Zone of skin (tissue), 1 donor: Measurements from ENCODE around the genes SACS and USP12.

- RRBS: under 1% methylated on average over 21 of the region's 95 CpGs
Measured at GRCh38 chr13:23159518-23160667, 20.9 kb upstream of the SGCG start.

GRCh38 chr13:23374725-23375693 is 58.5 kb downstream of the SACS start:
- RRBS: under 1% methylated on average over 60 of the region's 109 CpGs

GRCh38 chr13:23432960-23433909 is at the start of gene SACS:
SACS (minus strand) TSS chr13:23433702.
- RRBS: no CpG with 5 or more reads among the region's 27 CpGs

- RRBS: 25% methylated on average over 2 of the region's 47 CpGs
Measured at GRCh38 chr13:23695701-23696486, 125.7 kb downstream of the TNFRSF19 start.

- RRBS: 65% methylated on average over 8 of the region's 16 CpGs
Measured at GRCh38 chr13:23946095-23946325, 56.8 kb upstream of the MIPEP start.

GRCh38 chr13:24038708-24039384 is 121.7 kb upstream of the SPATA13 start:
- RRBS: no CpG with 5 or more reads among the region's 5 CpGs

DNA sequence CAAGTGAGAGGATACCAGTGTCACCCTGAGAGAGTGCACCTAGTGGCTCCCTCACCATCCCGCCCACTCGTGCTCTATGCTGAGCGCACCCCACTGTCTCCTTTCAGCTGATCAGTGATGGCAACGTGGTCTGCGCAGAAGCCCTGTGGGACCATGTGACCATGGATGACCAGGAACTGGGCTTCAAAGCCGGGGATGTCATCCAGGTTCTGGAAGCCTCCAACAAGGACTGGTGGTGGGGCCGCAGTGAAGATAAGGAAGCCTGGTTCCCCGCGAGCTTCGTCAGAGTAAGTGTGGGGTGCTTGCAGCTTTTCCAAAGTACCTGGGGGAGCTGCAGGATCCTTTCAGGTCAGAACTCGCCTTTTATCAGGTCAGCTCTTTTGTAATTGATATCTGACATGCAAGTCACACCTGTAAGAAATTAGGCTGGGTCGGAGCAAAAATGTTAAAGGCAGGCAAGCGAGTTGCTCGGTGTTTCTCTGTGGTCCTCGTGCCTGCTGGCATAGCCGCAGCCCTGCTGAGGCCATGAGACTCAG is 23.2 kb upstream of the C1QTNF9 start:
- RRBS: no CpG with 5 or more reads among the region's 16 CpGs

- RRBS: no CpG with 5 or more reads among the region's 4 CpGs
Measured at GRCh38 chr13:24439937-24440198, 72.7 kb downstream of the PARP4 start.

- RRBS: no CpG with 5 or more reads among the region's 5 CpGs
Measured at GRCh38 chr13:24580516-24580880, 67.9 kb upstream of the PARP4 start.

DNA sequence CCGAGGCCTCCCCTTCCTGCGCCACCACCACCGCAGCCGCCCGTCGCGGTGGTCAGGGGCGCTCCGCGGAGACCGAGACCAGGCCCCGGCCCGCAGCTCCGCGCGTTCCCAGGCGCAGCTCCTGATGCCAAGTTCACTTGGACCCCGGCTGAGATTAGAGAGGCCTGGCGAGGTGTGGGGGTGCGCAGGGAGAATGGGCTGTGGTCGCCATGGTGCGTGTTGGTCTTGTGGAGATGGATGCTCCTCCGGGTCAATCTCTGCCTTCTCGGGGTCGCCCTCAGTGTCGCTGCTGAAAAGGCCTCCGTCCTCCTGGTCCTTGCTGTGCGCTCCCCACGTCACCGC is 17.9 kb upstream of the RNF17 start:
- RRBS: 16% methylated on average over 20 of the region's 30 CpGs

DNA sequence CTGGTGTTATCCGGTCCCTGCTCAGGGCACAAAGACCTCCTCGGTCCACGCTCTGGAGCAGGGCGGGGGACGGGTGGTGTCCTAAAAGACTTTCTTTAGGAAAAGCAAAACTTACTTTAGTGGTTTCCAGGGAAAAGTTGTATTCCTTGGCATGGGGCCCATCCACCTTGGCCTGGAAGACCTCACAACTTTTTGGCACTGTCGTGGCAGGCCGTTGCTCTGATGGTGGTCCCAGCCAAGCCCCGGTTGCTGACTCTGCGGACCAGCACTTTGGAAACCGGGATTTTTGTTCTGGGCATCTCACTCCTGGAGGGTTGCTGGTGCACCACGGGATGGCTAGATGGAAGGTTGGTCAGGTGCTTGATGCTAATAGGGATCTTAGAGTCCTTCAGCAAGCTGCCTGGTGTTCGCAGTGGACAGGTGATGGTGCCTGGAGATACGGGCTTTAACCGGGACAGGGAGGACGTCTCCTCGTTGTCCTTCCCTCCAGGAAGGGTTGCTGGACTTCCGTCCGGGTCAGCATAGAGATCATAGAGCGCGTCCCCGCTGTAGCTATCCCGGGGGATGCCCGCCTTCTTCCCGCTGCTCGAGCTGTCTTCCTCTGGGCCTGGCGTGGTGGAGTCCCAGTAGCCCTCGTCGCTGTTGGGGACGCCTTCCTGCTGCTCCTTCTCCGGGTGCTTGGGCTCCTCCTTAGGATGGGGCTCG is 2.5 kb downstream of the AMER2 start:
- RRBS: 93% methylated on average over 16 of the region's 31 CpGs

- RRBS: no CpG with 5 or more reads among the region's 8 CpGs
Measured at GRCh38 chr13:25906211-25906825, 145.5 kb downstream of the SHISA2 start.

- RRBS: no CpG with 5 or more reads among the region's 13 CpGs
Measured at GRCh38 chr13:26024412-26025256, 27.2 kb downstream of the SHISA2 start.

- RRBS: 42% methylated on average over 1 of the region's 29 CpGs
Measured at GRCh38 chr13:26475729-26476910, 81.4 kb upstream of the WASF3 start.

GRCh38 chr13:27042964-27043364 is 128.6 kb downstream of the USP12 start:
- RRBS: no CpG with 5 or more reads among the region's 6 CpGs

- RRBS: no CpG with 5 or more reads among the region's 7 CpGs
Measured at GRCh38 chr13:27130666-27131074, 40.9 kb downstream of the USP12 start.

- RRBS: 1% methylated on average over 42 of the region's 113 CpGs
Measured at GRCh38 chr13:27171553-27172581, at the start of gene USP12. USP12 (minus strand) TSS chr13:27171811.

GRCh38 chr13:27195260-27195614 is 23.6 kb upstream of the USP12 start:
- RRBS: no CpG with 5 or more reads among the region's 5 CpGs

DNA sequence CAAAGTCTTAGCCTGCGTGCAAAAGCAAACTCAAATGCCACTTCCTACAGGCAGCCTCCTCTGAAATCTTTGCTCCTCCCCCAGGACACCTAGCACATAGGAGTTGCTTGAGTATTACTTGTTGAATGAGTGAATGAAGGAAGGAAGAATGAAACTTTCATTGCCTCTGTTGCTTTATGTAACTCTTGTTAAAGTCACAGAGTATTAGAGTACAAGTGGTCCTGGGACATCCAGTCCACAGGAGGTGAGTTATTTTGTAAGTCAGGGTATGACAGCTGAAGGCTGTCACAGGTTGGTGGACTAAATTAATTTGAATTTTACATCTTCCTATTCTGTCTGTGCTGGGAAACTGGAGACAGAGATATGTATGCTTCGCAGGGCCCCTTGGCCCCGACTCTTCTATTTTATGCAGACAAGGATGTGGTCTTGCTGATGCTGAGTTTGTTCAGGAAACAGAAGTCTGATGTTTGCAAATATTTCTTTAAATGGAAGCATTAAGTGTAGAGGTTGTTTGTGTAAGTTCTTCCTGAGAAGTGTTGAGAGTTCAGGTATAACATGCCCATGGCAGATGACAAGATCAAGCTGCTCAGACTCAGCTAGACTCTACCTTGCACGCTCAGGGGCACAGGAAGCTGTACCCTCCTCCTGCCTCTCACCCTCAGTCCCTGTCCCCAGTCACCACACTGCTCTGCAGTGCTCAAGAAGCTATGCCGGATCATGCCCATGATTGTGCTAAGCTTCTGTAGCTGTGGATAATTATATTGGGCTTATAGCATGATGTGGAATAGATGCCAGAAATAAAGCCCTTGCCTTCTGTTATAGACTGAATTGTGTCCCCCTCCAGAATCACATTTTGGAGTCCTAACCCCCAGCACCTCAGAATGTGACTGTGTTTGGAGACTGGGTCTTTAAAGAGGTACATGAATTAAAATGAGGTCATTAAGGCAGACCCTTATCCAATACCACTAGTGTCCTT is 23.4 kb downstream of the RASL11A start:
- RRBS: no CpG with 5 or more reads among the region's 5 CpGs

- RRBS: 77% methylated on average over 7 of the region's 21 CpGs
Measured at GRCh38 chr13:27404516-27405291, 19.7 kb upstream of the GTF3A start.